GM19240 (cell line): ENCODE measurements around a stretch of chr11.

DNA sequence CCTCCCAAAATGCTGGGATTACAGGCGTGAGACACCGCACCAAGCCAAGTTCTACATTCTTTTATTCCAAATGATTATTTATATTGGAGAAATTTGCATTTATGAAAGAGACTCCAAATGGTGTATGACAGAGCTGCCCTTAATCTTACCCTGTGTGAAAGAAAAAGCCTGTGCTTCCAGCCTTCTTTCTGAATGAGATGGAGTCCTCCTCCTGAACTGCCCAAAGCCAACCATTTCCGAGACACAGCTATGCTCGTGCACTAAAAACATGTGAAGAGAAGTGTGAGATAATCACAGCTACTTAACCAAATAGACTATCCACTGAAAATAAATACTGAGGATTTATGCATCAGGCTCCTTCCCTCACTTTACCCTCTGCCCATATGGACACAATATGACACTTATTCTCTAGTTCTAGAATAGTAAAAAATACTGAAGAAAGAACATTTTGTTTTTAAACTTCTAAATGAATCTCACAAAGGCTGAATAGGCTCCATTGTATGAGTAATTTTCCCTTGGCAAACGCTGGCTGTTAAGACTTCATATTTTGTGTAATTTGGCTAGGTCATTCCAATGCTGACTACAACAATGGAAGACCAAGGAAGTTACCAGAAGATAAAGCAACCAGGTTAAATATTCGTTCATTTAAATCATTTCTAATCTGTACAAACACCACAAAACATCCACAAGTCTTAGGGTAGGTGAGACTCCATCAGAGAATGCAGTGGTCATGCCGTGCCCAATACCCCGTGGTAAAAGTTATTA is 10.0 kb downstream of the HPS5 start:
- RRBS, result no CpG with 5 or more reads among the region's 8 CpGs

GRCh38 chr11:18332865-18333352 is 10.5 kb downstream of the GTF2H1 start:
- RRBS, result no CpG with 5 or more reads among the region's 3 CpGs

DNA sequence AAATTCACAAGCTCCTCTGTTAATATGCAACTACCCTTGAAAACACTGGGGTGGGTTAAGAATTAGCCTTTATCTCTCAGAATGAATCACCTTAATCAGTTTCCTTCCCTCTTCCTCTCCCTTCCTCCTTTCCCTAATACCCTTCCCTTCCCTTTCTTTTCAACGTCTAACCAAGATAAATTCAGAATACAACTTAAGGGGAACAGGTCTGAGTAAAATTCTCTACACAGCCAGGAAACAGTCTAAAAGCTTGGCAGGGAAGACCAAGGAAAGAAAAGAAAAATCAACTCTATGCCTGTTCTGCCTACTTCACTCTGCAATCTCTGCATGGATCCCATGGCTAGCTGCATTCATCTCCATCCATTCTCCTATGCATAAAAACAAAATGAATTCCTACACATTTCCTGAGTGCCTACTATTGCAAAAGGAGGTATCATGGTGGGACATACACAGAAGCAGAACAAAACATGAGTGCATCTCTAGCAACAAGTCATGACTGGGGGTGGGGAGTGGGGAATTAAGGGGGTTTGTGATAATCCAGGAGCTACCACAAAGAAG is 15.2 kb downstream of the UEVLD start:
- RRBS, result no CpG with 5 or more reads among the region's 1 CpG

GRCh38 chr11:18588215-18588587 is 333 bp downstream of the UEVLD start:
- RRBS, result 0% methylated on average over 3 of the region's 13 CpGs

- RRBS, result no CpG with 5 or more reads among the region's 7 CpGs
Measured at GRCh38 chr11:18672146-18672579, 26.4 kb upstream of the TMEM86A start.

- RRBS, result no CpG with 5 or more reads among the region's 2 CpGs
Measured at GRCh38 chr11:19193860-19194407, 7.8 kb downstream of the CSRP3 start.

GRCh38 chr11:19440874-19441498 is 200.2 kb upstream of the E2F8 start:
- RRBS, result no CpG with 5 or more reads among the region's 6 CpGs

DNA sequence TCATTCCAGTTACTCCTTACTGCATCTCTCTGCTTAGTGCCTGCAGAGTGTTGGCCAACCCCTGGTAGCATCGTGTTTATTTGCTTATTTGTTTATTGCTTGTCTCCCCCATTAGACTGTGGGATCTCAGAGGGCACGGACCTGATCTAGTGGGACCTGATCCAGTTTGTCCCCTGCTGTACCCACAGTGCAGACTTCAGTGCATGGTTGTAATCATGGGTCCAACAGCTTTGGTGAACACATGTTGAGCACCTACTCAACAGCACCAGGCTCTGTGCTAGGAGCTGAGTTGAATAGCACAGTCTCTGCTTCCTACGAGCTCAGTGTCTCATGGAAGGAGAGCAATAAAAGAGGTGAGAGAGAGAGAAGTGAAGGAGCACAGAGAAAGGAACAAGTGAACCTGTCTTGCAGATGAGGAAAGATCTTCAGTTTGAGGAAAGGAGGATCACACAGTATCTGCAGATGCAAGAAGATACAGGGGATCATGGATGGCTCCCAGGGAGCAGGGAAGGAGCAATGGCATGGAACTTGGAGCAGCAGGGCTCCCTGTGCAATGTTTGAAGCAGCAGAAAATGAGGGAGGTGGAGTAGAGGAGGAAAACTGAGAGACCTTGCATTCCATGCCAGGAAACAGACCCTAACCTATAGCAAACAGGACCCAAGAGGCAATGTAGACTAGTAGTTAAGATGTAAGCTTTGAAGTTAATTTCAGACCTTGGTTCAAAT is 178.3 kb upstream of the NAV2 start:
- RRBS, result no CpG with 5 or more reads among the region's 3 CpGs

GRCh38 chr11:19595817-19596885 is 116.5 kb upstream of the NAV2 start:
- RRBS, result no CpG with 5 or more reads among the region's 15 CpGs

GRCh38 chr11:19659987-19660634 is 52.5 kb upstream of the NAV2 start:
- RRBS, result no CpG with 5 or more reads among the region's 6 CpGs

DNA sequence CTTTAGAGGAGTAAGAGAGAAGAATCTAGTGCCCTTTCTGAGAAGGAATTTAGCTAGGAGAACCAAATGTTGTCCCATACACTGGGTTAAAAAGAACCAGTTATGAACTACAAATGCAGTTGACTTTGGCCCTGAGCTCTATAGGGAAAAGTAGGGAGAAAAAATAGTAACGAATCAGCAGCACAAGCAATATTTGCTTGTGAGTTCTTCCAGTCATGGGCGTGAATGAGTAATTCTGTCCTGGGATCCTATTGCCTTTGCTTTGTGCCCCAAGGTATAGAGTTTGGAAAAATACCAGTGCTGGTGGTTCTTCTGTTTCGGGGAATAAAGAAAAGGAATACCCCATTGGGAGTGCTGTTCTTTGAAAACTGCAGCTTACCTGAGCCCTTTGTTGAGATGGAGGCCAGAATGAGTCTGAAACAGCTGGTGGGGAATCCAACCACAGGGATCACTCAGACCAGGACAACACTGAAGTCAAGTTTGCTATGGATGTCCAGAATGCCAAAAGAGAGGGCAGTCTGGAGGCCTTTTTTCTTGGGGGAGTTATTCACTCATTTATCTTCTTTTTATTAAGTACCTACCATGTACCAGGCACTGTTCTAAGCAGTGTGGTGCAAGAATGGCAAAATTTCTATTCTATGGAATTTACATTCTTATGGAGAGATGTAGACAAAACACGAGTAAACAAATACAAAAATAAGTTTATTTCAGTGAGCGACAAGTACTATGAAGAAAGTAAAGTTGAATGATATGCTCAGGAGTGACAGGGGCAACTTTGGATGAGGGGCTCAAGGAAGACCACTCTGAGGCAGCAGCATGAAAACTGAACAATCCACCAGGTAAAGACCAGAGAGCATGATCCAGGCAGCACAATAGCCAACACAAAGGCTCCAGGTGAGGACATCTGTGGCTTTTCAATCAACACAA is 48.3 kb downstream of the NAV2 start:
- RRBS, result no CpG with 5 or more reads among the region's 5 CpGs

DNA sequence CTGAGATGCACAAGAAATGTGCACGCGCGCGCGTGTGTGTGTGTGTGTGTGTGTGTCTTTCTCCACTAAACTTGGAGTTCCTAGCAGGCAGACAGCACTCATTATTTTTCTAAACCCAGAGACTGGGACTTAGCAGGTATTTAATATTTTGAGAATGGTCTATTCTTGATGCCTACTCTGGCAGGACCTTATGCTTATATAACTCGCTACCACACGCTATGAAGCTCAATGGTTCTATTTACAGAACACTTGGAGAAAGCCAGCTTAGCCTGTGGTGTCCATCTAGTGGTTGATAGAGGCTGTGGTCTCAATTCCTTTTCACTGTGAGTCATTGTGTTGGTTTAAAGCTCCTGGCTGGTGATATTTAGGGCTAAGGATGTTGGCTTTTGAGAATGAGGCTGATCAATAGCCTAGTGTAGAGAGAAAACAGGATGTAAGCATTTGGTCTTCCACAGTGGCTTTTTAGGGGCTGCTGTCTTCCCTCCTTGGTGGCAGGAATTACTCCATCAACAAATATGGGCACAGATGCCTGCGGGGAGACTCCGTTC is 206.4 kb downstream of the DBX1 start:
- RRBS, result no CpG with 5 or more reads among the region's 9 CpGs

DNA sequence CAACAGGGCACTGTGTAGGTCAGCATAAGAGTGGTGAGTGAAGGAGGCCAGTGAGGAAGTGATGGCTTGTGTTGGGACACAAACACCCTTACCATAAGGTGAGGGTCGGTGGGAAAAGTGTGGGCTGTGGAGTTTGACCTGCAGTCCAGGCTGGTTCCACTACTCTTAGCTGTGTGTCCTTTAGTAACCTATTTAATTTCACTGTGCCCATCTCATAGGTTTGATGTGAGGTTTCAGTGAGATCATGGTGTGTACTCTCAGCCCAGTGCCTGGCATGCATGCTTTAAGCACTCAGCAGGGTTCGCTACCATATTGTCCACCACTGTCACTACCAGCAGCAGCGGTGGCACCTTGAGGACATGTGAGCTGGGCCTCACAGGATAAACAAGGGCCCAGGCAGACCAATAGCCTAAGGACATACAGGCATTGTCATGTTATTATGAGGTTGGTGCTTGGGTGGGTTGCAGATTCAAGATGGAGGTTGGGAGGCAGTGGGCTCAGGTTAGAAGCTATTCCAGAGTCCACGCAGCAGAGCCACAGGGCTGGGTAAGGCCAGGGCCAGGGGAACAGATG is 201.8 kb downstream of the DBX1 start:
- RRBS, result no CpG with 5 or more reads among the region's 4 CpGs

DNA sequence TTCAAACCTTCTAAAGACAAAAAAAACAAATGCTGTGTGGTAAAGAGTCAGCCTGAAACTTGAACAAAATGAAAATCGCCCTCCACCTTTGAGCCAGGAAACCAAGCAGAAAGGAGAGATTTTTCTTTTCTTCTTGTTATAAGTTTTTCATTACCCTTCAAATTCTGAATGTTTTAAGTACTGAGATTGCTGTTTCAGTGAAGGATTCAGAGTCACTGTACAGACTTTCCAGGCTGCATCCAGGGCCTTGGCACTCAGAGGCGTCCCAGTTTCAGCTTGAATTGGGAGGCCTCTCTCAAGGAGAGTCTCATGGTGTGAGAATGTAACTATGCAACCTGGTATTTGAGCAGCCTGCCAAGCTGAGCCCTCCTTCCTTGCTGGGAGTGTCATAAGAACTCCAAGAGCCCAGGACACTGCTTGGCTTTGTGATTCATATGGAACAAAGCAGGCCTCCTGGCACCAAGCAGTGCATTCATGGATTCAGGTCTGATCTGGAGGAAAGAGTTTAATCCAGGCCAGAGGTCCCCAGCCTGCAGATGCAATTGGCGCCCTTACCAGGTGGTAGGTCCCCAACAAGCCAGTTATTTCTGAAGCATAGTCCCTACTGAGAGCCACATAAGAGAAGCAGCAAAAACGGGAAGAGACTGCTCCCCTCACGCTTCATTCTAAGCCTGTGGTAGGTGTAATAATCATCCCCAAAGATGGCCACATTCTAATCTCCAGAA is 171.7 kb downstream of the DBX1 start:
- RRBS, result no CpG with 5 or more reads among the region's 5 CpGs

- RRBS, result no CpG with 5 or more reads among the region's 13 CpGs
Measured at GRCh38 chr11:20048683-20049518, 111.4 kb downstream of the DBX1 start.

DNA sequence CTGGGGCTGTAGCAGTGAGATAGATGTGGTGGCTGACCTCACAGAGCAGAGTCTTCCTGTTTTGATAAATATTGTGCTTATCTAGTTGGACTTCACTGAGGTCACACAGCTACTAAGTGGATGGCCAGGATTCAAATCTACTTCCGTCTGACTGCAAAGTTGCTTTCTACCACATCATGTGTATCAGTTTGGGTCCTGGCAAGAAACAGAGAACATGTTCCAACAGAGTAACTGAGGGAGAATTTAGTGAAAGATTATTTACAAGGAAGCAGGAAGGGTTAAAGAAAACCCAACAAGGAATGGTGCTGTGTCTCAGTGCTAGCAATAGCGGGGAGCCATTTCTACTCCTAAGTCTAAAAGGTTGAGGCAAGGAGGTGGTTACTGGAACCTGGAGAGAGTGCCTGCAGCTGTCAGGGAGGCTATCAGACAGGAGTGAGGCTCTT is 6.2 kb upstream of the HTATIP2 start:
- RRBS, result no CpG with 5 or more reads among the region's 2 CpGs

DNA sequence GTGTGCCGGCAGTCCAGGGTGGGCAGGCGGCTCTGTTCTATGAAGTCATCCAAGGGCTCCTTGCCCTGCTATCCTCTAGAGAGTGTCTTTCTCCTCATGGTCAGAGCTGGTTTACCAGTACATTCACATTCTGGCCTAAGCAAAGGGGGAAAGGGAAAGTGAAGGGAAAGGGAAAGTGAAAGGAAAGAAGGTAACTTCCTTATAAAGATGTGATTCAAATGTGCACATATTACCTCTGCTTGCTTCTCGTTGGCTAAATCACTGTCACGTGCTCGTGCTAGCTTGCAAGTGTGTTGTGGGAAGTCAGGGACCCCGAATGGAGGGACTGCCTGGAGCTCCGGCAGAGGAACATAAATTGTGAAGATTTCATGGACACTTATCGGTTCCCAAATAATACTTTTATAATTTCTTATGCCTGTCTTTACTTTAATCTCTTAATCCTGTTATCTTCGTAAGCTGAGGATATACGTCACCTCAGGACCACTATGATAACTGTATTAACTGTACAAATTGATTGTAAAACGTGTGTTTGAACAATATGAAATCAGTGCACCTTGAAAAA is 2.7 kb upstream of the HTATIP2 start:
- RRBS, result no CpG with 5 or more reads among the region's 11 CpGs

DNA sequence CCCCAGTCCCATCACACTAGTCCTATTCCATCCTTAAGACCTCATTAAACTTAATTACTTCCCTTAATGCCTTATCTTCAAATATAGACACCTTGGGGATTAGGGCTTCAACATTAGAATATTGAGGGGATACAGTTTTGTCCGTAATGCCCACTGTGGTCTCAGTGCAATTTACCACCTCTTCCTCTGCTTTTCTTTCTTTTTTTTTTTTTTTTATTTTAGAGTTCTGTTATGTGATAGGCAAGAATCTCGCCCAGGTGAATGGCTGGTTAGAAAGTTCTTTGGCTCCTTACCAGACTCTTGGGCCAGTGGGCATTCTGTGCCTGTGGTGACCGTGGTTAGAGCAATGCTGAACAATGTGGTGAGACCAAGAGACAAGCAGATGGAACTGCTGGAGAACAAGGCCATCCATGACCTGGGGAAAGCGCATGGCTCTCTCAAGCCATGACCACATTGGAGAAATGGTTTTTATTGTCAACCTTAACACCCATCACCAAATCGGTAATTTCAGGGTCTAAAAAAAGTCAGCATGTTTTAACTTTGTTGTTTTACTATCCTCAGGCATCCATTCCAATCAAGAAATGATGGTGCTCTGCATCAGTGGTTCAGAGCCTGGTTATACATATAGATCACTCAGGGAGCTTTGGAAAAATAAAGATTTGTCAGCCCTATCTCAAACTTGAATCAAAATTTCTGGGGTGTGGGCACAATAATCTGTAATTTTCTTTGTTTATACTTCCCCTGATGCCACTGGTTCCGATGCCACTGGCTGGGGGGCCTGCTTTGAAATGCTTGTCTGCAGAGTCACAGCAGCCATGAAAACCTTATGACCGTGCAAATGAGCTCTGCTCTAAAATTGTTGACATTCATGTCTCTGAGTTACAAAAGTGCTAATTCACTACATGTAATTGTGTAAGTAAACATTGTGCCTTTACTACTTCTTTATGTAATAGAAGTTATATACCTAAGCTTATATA is 4.5 kb upstream of the PRMT3 start:
- RRBS, result no CpG with 5 or more reads among the region's 7 CpGs

DNA sequence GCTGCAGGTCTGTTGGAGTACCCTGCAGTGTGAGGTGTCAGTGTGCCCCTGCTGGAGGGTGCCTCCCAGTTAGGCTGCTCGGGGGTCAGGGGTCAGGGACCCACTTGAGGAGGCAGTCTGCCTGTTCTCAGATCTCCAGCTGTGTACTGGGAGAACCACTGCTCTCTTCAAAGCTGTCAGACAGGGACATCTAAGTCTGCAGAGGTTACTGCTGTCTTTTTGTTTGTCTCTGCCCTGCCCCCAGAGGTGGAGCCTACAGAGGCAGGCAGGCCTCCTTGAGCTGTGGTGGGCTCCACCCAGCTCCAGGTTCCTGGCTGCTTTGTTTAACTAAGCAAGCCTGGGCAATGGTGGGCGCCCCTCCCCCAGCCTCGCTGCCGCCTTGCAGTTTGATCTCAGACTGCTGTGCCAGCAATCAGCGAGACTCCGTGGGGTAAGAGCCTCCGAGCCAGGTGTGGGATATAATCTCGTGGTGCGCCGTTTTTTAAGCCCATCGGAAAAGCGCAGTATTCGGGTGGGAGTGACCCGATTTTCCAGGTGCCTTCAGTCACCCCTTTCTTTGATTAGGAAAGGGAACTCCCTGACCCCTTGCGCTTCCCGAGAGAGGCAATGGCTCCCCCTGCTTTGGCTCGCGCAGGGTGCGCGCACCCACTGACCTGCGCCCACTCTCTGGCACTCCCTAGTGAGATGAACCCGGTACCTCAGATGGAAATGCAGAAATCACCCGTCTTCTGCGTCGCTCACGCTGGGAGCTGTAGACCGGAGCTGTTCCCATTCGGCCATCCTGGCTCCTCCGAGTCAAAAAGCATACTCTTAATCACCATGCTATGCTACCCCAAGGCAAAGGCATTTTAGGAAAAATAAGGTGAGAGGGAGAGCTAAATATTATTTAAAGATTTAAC is 97.0 kb downstream of the FANCF start:
- RRBS, result no CpG with 5 or more reads among the region's 29 CpGs